Epithelial cell of proximal tubule (primary cell): Measurements from ENCODE around the genes MFAP1, FRMD5, SLC28A2 and GATM.

GRCh38 chr15:43824020-43825052 is at the start of gene MFAP1:
Gene MFAP1, minus strand, starts transcription at chr15:43824690.
- RAMPAGE, long total RNA: start-site peak on the minus strand at chr15:43824601-43824711, 895 and 275 reads in 2 replicates
- RRBS: no CpG with 5 or more reads among the region's 42 CpGs

- RAMPAGE, long total RNA: no peak
- RRBS: no CpG with 5 or more reads among the region's 2 CpGs
Measured at GRCh38 chr15:43893749-43894427, 67.1 kb downstream of the WDR76 start.

- RAMPAGE, long total RNA: no peak
- RRBS: under 1% methylated on average over 29 of the region's 70 CpGs
Measured at GRCh38 chr15:44194933-44195903, at the start of gene FRMD5. Gene FRMD5, minus strand, starts transcription at chr15:44195271.

- RAMPAGE, long total RNA: no peak
- RRBS: 1% methylated on average over 13 of the region's 47 CpGs
Measured at GRCh38 chr15:44536282-44536959, 526 bp upstream of the EIF3J start.

GRCh38 chr15:44677325-44677840 is 13.9 kb upstream of the SPG11 start:
- RAMPAGE, long total RNA: no peak
- RRBS: no CpG with 5 or more reads among the region's 1 CpG

DNA sequence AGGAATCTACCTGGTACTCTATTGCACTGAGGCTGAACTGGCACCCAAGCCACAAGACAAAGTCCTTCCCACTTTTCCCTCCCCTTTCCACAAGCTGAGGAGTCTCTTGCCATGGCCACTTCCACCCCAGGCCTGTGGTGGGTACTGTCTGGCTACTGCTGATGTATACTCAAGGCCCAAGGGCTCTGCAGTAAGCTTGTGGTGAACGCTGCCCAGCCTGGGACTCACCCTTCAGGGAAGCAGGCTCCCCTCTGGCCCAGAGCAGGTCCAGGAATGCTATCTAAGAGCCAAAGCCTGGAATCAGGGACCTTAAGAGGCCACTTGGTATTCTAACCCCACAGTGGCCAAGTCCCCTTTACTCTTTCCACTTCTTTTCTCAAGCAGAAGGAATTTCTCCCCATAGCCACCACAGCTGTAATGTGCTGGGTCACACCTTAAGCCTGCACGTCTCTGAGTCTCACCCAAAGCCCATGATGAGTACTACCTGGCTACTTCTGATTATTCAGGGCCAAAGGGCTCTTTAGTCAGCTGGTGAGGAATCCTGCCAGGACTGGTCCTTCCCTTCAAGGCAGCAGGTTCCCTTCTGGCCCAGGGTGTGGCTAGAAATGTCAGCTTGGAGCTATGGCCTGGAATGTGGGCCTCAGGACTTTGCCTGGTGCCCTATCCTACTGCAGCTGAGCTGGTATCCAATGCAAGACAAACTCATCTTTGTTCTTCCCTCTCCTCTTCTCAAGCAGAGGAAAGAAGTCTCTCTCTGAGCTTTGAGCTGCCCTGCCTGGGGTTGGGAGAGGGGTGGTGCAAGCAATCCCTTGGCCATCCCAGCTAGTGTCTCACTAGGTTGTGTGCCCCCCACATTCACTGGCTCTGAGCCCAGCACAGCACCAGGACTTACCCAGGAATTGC is 4.0 kb downstream of the PATL2 start:
- RAMPAGE, long total RNA: no peak
- RRBS: no CpG with 5 or more reads among the region's 2 CpGs

- RAMPAGE, long total RNA: no peak
- RRBS: no CpG with 5 or more reads among the region's 2 CpGs
Measured at GRCh38 chr15:45126207-45126714, 3.4 kb downstream of the DUOXA1 start.

DNA sequence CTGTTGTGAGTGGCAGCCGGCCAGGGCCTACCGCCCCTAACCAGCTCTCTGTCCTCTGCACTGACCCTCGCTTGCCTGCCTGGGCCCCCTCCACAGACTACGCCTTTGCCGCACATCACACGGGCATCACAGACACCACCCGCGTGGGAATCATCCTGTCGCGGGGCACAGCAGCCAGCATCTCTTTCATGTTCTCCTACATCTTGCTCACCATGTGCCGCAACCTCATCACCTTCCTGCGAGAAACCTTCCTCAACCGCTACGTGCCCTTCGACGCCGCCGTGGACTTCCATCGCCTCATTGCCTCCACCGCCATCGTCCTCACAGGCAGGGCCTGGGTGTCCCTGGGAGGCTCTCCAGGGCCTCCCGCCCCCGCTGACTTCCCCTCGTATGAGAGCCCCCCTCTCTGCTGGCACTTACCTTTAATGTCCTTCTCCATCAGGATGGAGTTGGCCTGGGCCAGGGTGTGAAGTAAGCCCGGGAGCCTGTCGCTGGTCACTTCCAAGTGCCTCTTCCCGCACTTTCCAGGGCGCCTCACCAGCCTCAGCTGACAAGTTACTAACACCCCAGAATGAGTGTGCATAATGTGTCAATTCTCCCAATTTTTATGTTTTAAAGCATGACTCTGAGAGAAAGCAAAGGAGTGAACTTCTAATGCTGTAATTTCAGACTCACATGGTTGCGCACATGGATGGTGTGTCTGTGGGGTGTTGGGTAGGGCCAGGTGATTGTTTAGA is 22.6 kb downstream of the DUOX1 start:
- RAMPAGE, long total RNA: no peak
- RRBS: no CpG with 5 or more reads among the region's 29 CpGs

DNA sequence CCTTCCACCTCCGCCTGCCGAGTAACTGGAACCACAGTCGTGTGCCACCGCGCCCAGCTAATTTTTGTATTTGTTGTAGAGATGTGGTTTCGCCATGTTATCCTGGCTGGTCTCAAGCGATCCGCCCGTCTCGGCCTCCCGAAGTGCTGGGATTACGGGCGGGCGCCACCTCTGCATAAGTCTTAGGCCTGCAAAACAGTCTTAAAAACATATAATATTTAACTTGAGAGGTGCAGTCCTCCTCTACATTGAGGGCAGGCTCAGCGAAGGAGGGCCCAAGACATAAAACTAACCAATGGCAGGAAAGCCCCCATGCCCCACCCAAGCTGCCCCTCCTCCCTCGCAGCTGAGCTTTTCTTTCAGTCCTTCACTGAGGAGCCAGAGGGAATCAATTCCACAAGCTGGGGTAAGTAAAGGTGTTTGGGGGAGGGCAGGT is at the start of gene SLC28A2:
SLC28A2 (plus strand) TSS at position 362 of the 436 bp plus-strand sequence.
- RAMPAGE, long total RNA: no peak
- RRBS: no CpG with 5 or more reads among the region's 16 CpGs

DNA sequence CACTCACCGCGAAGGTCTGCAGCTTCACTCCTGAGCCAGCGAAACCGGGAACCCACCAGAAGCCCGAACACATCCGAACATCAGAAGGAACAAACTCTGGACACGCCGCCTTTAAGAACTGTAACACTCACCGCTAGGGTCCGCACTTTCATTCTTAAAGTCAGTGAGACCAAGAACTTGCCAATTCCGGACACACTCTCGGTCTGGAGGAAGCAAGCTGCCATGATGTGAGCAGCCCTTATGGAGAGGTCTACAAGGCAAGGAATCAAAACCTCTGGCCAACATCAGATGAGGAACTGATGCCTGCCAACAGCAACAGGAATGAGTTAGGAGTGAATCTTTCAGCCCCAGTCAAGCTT is 62.9 kb downstream of the SLC28A2 start:
- RAMPAGE, long total RNA: no peak
- RRBS: no CpG with 5 or more reads among the region's 12 CpGs

DNA sequence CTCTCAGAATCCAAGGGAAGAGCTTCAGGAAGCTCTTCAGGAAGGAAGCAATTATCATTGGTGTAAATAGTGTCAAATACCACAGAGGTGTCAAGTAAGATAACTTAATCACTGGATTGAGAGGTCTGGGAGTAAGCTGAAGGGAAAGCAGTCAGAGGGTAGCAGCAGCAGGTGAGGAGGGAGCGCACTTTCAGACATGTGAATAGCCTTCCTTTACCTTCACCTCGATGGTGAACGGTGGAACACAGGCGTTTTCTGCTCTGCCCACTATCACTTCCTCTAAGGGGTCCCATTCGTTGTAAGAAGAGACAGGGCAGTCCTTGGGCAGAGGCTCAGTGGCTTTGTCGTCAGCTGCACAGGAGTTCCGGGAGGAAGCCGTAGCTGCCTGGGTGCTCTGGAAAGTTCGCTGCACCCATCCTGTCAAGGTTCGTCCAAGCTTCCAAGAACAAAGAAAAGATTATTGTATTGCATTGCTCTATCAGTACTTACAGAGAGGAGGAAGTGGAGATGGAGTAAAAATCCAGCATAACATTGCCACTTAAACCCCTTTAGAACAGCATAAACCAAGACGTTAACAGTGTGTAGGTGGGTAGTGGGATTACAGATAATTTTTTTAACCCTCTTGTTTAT is 1.8 kb downstream of the GATM start:
- RAMPAGE, long total RNA: no peak
- RRBS: no CpG with 5 or more reads among the region's 11 CpGs

- RAMPAGE, long total RNA: no peak
- RRBS: under 1% methylated on average over 41 of the region's 102 CpGs
Measured at GRCh38 chr15:45377961-45378886, at the start of gene GATM. Gene GATM, minus strand, starts transcription at chr15:45378544.

DNA sequence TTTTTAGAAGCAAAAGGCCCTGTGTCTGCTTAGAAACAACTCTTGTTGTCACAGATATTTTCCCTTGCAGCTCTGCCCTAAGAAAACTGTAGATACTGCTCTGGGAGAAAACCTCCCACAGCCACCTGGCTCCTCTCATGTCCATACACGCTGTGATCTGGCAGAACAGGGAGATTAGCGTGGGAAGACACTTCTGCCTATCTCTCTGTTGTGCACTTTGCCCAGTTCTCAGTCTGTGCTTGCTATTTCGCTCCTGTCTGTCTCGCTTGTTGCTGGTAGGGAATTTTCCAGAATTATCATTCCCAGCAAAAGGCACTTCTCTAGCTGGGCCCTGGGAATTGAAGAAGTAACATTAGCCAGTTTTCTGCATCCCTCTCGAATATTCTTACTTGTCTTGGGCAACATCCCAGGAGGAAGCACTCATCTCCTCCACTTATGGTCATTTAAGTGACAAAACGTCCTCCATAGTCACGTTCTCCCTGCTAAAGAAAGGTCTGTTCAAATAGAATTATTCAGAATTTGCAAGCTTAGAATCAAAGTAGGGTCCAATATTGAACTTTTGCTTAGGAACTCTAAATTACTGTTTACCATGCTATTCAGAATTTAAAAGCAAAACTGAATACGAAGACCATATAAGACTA is 8.2 kb upstream of the GATM start:
- RAMPAGE, long total RNA: no peak
- RRBS: no CpG with 5 or more reads among the region's 8 CpGs

DNA sequence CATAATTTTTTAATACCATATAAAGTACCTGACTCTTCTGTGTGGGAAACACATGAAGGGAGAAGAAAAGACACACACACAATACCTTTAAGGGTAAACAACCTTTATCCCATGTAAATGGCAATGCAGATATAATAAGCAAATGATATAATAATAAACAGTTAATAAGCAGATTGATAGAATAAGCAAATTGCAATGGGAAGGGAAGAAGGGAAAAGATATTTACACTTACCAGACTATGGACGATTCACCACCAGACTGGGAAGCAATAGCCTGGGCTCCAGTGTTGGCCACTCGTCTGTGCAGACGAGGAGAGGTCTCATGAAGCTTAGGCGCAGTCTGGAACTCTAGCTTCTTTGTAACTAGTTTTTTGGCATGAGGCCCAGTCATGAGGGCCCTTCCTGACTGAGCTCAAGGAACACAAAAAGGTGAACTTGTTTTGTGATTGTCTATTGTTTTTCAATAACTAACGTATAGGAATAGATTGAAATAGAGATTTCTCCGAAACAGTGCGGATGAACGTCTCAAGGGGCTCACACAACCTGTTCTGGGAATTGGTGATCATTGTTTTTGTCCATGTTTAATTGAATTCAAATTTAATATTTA is 11.2 kb downstream of the C15orf48 start:
- RAMPAGE, long total RNA: no peak
- RRBS: no CpG with 5 or more reads among the region's 8 CpGs

DNA sequence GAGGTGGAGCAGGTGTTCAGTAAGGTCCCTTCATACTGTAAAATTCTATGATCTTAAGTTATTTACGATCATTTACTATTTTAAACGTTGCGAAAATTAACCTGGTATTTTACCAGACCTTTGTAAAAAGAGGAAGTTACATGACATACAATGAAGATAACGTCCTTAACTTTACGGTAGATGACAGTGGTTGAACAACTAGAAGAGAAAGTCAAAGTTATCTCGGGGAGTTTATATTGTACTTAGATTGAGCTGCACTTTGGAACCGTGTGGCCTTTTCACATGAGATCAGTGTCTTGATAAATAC is 1.1 kb downstream of the SLC30A4 start:
- RAMPAGE, long total RNA: no peak
- RRBS: no CpG with 5 or more reads among the region's 7 CpGs

DNA sequence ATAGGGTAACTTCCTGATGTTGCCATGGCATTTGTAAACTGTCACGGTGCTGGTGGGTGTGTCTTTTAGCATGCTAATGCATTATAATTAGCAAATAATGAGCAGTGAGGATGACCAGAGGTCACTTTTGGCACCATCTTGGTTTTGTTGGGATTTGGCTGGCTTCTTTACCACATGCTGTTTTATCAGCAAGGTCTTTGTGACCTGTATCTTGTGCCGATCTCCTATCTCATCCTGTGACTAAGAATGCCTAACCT is 3.3 kb upstream of the BLOC1S6 start:
- RAMPAGE, long total RNA: no peak
- RRBS: no CpG with 5 or more reads among the region's 2 CpGs

- RAMPAGE, long total RNA: no peak
- RRBS: no CpG with 5 or more reads among the region's 4 CpGs
Measured at GRCh38 chr15:45585785-45586480, 1.2 kb upstream of the BLOC1S6 start.

- RAMPAGE, long total RNA: no peak
- RRBS: no CpG with 5 or more reads among the region's 2 CpGs
Measured at GRCh38 chr15:46440176-46440504, 805.3 kb downstream of the SQOR start.

DNA sequence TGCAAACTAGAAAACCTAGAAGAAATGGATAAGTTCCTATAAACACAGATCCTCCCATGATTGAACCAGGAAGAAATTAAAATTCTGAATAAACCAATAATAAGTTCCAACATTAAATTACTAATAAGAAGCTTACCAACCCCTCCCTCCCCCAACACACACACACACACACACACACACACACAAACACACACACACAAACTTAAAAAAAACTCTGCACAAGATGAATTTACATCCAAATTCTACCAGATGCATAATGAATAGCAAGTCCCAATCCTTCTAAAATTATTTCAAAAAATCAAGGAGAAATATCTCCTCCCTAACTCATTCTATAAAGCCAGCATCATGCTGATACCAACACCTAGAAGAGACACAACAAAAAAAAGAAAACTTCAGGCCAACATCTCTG is 747.4 kb upstream of the SEMA6D start:
- RAMPAGE, long total RNA: no peak

- RAMPAGE, long total RNA: no peak
- RRBS: 1% methylated on average over 37 of the region's 77 CpGs
Measured at GRCh38 chr15:47718021-47719114, 1.1 kb downstream of the SEMA6D start.